Ascending aorta (tissue), 1 donor: ENCODE data around the gene TTYH3.

- PRO-cap = no peak
Observed at GRCh38 chr7:2079485-2080468, 153.0 kb downstream of the MAD1L1 start.

- PRO-cap = no peak
Observed at GRCh38 chr7:2086209-2086561, 146.6 kb downstream of the MAD1L1 start.

- PRO-cap = no peak
Observed at GRCh38 chr7:2116080-2116493, 116.7 kb downstream of the MAD1L1 start.

DNA sequence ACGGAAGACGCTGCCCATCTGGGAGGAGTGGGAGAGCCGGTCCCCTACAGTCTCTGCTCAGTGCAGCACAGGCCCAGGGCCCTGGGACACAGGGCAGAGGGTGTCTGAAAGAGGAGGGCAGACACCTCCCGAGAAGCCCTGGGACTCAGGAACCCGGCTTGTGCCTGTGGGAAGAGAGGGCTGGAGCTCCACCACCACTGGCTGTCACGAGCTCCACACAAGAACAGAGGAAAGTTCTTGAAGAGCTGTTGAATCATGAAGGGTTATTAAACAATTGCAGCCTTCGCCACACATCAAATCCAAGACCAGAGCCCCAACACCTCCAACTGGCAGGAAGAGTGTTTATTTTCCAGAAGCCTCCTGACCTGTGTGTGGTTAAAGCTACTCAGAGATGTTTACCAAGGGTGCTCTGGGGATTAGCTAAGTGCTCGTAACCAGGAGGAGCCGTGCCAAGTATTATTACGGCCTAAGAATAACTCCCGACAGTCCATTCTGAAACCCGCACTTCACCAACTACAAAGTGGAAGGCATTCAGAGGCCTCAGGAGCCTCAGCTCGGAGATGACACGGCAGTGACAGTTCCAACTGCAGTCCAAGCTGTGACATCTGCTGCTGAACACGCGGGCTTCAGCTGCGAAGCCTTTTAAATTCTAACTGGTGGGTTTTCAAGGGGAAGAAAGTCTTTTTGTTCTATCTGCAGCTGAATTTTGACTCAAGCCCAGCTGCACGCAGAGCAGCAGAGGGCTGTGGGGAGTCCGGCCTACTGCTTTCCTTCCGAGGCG is 75.1 kb downstream of the MAD1L1 start:
- PRO-cap = bidirectional peak, plus-strand start at position 286 of the sequence, minus-strand start at position 160 of the sequence

GRCh38 chr7:2266794-2267303 is 24.8 kb downstream of the NUDT1 start:
- PRO-cap = no peak

DNA sequence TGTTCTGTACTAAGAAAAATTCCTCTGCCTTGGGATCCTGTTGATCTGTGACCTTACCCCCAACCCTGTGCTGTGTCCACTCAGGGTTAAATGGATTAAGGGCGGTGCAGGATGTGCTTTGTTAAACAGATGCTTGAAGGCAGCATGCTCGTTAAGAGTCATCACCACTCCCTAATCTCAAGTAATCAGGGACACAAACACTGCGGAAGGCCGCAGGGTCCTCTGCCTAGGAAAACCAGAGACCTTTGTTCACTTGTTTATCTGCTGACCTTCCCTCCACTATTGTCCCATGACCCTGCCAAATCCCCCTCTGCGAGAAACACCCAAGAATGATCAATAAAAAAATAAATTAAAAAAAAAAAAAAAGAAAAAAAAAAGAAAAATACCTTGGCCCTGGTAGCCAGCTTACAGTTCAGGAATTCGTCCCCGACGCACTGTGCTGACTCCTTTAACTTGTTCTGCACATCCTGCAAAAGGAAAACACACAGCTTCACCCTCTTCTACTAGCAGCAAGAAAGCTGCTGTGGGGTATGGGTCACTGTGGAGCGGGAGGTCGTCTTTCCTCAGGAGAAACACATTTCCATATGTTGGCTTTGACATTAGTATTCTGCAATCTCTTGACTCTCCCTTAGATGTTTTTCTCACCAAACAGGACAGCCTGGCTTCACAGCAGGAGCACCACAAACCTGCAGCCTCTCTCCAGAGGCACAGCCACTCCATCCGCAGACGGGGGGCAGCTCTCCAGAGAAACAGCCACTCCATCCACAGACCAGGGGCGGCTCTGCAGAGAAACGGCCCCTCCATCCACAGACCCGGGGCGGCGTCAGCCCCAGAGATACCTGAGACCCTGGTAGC is 27.4 kb downstream of the NUDT1 start:
- PRO-cap = no peak

- PRO-cap = no peak
Observed at GRCh38 chr7:2508061-2508829, 11.3 kb upstream of the LFNG start.

GRCh38 chr7:2531022-2531365 is 11.4 kb downstream of the LFNG start:
- PRO-cap = no peak

DNA sequence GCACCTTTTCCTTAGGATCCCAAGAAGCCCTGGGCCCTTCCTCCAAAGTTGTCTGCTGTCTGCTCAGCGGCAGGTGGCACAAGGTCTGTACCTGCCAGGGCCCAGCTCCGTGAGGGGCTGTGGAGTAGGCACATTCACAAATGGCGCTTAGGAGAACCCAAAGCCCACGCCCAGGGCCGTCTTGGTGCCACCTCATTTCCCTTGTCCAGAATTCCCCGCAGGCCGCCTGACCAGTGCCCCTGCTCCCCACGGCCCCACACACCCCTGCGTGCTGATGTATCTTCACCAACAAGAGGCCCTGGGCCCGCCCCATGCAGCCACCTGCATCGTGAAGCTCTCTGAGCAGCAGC is 14.8 kb downstream of the BRAT1 start:
- PRO-cap = no peak

DNA sequence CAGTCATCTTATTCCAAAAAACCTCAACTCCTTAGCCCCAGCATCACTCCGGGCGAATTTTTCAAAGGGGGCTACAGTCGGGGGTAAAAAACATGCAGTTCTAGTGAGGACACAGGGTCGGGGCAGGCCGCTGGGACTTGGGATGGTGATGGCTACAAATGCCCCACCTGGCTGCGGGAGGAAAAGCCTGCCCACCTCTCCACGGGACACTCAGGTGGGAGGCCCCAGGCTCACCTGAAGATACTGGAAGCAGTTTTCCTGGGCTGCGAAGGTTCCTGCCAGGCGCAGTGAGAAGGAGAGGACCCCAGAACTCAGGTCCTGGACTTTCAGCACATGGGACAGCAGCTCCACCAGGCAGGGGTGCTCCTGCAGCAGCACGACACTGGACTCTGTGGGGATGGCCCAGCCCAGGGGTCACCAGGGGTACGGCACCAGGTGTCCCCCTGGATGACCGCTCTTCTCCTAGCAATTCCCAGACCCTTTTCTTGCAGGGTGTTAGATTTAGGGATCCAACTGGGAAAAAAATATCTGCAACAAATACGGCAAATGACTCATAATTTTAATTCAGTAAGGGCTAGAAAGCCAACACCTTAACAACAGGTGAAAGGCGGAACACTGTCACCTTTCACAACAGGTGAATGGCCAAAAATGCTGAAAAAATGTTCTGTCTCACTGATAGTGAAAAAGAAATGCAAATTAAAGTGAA is 8.1 kb downstream of the BRAT1 start:
- PRO-cap = no peak

DNA sequence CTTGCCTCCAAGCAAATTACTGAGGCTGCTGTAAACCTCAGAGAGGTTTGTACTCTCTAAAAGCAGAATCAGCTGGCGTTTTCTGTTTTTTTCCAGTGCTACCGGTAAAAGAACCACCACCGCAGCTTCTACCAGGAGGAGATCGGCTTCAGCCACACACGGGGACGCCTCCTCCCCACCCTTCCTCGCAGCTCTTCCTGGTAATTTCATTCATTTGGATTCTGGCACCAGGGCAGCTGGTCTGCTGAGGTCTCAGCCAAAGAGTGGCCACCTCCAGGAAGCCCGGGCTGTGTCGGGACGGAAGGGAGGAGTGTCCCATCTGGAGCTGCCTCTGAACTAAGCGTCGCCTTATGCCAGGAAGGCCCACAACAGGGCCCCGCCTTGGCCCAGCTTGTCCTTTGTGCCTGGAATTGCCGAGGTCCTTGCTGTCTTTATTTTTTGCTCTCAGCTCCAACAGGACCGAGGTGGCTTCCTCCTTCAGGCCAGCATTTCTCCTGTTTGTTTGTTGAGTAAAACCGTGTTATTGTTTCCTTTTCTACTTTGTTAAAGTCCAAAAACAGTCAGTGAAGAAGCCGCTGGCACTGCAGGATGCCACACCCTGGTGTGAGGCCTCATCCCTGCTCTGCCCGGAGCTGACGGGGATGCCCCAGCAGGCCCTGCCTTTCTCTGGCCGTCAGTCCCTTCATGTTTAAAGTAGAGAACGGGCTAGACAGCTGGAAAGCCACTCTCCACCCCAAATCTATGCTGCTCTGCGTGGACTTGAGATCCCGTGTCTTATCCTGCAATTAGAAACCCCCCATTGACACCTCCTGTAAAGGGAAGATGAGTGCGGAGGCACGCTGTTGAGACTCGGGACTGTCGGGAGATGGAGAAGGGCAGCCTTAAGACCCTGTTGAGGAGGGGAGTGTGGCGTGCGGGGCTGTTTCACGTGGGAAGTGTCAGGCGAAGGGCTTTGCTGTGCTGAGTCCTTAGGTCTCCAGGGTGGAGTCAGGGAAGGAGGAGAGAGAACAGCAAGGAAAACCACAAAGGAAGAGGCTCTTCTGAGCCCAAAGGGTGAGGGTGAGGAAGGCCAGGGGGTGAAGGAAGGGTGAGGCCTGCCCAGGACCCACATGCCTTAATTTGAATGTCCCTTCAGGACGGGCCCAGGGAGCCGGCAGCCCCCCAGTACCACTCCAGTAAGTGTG is 24.4 kb upstream of the TTYH3 start:
- PRO-cap = no peak

DNA sequence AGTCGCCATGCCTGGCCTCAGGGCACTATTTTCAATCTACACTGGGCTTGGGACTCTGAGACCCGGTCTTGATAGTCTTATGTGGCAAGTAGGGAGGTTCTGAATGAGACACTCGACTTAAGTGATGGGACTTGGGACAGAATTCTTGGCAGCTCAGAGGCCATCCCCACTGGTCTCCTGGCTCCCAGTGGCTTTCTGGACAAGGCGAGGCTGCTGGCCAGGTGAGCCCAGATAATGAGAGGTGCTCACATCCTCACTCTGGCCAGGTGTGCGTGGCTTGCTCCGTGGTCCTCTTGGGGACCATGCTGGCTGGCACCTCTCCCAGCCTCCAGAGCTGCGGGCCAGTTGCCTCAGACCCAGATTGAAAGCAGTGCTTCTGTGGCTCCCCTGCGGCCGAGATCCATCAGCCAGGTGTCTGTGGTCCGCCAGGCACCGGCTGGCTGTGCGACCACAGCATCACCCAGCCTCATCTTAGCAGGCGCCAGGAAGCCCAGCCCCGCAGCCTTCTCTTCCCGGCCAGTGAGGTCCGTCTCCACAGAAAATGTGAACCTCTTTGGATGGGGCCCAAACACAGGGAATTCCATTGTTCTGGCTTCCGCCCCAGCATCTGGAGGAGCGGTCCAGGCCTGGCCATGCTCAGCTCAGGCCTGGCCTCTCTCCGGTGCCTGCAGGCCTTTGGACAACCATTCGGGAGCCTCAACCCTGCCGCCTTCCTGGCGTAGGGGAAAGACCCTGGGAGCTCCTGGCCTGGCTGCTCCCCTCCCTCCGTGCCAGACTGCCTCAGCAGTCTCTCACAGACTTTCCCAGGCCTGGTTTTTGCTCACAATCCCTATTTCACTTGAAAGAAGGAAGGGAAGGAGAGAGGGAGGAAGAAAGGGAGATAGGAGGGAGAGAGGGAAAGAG is 5.2 kb upstream of the TTYH3 start:
- PRO-cap = no peak

GRCh38 chr7:2631748-2632368 is at the start of gene TTYH3:
Gene TTYH3 (plus strand): TSS chr7:2631986.
- PRO-cap = bidirectional peak, plus-strand start at chr7:2631923, minus-strand start at chr7:2631646; unidirectional peak, plus-strand start at chr7:2631988

- PRO-cap = no peak
Observed at GRCh38 chr7:2649035-2649775, 17.4 kb downstream of the TTYH3 start.

DNA sequence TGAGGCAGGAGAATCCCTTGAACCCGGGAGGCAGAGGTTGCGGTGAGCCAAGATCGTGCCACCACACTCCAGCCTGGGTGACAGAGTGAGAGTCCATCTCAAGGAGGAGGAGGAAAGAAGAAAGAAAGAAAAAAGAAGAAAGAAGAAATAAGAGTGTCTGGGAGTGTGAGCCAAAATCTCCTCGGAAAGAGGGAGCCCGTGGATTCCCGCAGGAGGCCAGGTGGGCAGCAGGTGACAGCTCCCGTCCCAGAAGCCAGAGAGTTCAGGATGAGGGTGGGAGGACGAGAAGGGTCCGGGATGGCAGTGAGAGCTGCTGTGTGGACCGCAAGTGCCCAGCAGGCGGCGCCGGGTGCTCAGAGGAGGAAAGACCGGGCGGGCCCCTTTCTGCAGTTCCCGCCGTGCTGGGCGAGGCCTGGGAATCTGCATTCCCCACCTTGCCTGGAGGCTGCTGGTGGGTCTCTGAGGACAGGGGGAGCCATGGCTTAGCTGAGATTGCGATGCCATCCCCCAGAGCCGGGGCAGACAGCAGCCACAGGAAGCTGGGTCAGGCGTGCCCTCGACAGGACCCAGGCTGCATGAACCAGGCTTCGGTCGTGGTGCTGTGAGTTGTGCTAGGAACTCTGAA is 17.1 kb upstream of the AMZ1 start:
- PRO-cap = no peak

GRCh38 chr7:2729845-2730430 is 41.9 kb downstream of the AMZ1 start:
- PRO-cap = no peak

GRCh38 chr7:2802613-2803075 is 41.5 kb downstream of the GNA12 start:
- PRO-cap = no peak

DNA sequence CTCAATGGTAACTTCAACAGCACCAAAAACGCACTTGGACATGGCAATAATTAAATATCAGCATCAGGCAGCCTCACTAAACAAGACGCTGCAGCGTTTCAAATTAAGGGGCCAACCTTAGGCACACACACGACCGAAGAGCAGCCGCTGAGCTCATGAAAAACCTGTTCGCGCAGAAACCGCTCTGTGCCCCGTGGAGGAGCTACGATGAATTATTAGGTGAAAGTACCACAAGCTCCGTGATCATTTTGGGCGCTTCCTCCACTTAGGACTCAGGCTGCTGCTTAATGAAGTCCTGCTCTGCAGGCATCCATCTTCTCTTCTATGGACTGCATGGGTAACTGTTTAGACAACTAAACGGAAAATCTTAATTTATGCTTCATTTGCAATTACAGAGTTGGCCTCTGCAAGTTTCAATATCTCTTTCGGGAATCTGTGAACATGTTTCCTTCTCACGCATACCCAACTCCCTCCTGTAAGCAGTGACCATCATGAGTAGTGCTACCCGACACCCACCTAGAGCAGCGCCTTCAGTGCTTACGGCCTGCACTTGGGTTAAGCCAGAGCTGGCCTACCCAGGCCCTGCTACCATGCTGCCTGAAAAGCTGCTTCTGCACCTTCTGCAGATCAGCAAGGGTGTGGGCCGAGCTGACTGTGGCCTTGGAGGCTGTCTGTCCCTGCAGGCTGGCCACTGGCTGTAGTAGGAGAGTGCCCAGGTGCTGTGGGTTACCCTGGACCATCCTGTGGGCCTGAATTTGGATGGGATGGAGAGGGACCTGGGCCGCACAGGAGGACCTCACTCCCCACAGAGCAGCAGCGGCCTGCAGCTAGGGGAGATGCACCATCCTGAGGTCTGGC is 36.1 kb downstream of the GNA12 start:
- PRO-cap = no peak

DNA sequence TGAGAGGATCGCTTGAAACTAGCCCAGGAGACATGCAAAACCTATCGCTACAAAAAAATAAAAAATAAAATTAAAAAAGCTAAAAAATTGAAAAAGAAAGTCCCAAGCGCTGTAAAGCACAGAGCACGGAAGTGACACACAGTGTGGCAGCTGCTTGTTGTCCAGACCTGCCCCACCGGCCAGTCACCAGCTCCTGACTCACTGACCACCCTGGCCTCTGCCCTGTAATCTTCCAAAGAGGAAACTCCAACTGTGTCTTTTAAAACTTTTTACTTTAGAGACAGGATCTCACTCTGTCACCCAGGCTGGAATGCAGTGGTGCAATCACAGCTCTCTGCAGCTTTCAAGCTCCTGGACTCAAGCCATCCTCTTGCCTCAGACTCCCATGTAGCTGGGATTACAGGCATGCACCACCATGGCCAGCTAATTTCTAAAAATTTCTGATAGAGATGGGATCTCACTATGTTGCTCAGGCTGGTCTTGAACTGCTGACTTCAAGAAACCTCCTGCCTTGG is 23.6 kb downstream of the GNA12 start:
- PRO-cap = no peak

DNA sequence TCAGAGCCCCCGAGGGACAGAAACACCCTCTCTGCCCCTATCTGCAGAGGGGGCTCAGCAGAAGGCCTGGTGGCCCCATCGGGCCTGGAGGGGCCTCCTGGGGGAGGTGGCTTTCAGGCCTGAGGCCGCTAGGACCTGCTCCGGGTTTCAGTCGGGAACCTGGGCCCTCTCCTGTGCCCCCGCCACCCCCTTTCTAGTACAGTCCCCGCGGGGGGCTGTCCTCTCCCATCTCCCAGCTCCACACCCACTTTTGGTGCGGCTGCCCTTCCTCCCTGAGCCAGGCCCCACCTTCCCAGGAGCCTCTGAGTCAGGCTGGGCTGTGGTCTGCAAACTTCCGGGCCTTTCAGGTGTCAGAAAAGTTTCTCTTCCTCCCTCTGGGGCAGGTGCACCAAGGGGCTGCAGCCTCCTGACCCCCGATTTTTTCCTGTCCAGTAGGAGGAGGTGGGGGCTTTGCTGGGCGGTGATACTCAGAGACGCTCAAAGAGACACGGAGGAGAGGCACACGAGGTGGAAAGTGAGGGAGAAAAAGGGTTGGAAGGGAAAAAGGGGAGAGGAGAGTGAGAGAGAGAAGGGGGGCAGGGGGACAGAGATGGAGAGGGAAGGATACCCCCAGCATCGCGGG is 664 bp downstream of the CARD11 start:
- PRO-cap = no peak